ENCODE results near the genes MINAR2, HINT1, CDC42SE2 and P4HA2.

DNA sequence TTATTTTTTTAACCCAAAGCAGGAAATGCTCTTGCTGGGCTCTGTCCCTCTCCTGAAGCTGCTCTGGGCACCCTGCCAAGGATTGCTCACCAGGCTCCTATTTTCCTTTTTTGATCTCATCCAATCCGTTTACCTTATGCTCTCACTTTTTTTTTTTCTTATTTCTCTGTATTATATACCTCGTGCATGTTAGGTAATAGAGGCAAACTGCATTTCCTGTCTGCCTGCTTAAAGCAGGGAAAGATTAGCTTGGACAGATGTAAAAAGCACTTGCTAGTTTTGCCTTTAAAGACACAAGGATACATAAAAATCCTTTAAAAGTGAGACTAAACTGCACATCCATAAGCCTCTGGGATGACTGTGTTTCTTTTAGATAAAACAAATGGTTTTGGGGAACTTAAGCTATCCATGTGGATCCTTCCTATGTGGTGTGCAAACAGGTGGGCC, 124.1 kb upstream of the SLC12A2 start:
- RRBS, 2 experiments: no CpG with 5 or more reads among the region's 2 CpGs

DNA sequence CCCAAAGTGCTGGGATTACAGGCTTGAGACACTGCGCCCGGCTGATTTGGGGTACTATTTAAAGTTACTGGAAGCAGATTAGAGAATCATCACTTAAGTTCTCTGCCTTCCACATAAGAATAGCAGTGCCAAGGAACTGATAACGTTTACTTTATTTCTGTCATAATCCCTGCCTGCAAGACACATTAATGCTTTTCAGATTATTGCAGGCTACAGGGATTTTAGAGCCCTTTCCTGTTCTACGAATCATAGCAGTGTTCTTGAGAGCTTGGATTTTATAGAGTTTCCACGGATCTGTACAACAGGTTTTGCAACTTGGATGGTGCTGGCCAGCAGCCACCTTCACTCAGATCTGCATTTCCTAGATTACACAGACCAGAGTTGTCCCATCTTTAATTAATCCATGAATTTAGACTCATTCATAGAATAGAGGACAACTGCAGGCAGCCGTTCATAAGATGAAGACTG, 38.0 kb downstream of the SLC12A2 start:
- RRBS, 2 experiments: no CpG with 5 or more reads among the region's 6 CpGs

DNA sequence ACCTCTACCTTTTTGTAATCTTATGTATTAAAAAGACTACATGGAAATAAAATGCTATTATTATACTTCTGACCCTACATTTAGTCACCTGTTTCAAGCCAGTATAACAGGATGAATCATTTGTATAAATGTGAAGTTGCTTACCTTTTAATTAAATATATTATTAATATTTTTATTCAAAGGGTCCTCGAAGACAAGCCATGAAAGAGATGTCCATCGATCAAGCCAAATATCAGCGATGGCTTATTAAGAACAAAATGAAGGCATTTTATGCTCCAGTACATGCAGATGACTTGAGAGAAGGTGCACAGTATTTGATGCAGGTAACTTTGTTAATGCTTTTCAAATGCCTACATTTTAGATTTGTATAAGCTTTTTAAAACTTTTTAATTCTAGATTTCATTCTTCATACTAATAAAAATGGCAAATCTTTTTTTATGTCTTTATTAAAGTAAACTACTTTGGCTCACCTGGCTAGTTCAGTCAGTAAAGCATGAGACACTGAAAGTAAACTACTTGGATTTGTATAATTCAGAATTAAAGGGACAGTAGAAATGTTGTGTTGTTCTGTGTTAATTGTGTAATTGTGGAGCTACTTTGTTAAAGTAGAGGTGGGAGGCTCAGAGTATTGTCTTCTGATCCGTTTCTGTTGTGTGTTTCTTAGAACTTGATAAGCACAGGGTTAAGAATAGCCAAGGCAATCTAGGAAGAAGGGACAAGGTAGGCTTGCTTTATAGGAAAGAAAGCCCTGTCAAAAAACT, 78.1 kb downstream of the SLC12A2 start:
- RRBS, 2 experiments: no CpG with 5 or more reads among the region's 4 CpGs

- RRBS, 2 experiments: 2 to 3% methylated on average over 21 to 37 of the region's 51 CpGs
Measured at GRCh38 chr5:128537158-128537733, 799 bp downstream of the FBN2 start.

DNA sequence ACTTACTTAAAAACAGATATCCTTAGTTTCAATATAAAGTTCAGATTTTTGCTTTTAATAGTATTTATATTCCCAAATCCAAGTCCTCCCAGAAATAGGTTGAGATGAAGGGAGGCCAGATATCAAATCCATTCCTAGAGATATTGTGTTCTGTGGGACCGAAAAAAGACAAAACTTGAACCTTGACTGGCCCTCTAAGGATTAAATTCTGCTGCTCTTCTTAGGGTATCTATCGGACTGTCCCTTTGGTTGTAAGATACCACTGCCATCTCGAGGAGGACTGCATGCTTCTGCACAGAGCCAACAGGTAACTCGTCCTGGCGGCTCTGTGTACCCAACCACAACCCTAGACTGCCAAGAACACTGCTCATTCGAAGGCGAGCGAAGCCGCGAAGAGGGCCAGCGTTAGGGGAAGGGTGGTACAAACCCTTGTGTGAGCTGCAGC, 588 bp upstream of the ISOC1 start:
- RRBS, 2 experiments: no CpG with 5 or more reads among the region's 11 CpGs

GRCh38 chr5:129747883-129748407, at the start of gene MINAR2:
MINAR2 (plus strand) TSS chr5:129748094.
- RRBS, 2 experiments: no CpG with 5 or more reads among the region's 9 CpGs

DNA sequence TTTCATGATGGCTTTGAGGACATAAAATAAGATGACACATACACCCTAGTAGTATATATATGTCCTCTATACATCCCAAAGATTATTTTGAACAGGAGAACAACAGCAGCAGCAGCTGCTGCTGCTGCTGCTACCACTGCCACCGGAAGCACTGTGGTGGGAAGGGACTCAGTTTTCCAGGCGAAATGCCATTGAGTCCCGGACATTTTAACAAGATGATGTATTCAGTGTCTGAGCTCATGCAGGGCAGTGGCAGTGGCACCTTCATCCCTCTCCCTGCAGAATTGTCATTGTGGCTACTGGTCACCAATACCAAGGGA, 151.3 kb downstream of the CHSY3 start:
- RRBS, 2 experiments: 12 to 38% methylated on average over 1 of the region's 3 CpGs

GRCh38 chr5:131165140-131165606, at the start of gene HINT1:
HINT1 (minus strand) TSS chr5:131165256.
- RRBS, 2 experiments: 1% methylated on average over 10 of the region's 31 CpGs

- RRBS, 2 experiments: under 1 to 1% methylated on average over 27 of the region's 106 CpGs
Measured at GRCh38 chr5:131263419-131264547, at the start of gene CDC42SE2. CDC42SE2 (plus strand) TSS chr5:131264053.

DNA sequence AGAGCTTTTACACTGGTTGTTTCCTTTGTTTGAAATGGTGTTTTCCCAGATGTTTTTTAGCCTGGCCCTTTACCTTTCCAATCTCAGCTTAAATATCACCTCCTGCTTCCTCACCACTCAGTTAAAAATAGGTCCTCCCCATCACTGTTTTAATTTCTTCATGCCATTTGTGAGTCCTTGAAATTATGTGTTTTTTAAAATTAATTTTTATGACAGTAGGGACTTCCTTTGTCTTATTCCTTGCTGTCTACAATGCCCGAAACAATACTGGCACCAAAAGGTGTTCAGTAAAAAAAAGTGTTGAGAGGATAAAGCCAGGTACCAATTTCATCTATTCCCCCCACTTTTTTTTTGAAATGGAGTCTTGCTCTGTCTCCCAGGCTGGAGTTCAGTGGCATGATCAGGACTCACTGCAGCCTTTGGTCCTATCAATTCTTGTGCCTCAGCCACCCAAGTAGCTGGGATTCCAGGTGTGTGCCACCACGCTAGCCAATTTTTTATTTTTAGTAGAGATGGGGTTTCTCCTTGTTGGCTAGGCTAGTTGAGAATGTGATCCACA, 13.9 kb downstream of the CDC42SE2 start:
- RRBS, 2 experiments: no CpG with 5 or more reads among the region's 2 CpGs

DNA sequence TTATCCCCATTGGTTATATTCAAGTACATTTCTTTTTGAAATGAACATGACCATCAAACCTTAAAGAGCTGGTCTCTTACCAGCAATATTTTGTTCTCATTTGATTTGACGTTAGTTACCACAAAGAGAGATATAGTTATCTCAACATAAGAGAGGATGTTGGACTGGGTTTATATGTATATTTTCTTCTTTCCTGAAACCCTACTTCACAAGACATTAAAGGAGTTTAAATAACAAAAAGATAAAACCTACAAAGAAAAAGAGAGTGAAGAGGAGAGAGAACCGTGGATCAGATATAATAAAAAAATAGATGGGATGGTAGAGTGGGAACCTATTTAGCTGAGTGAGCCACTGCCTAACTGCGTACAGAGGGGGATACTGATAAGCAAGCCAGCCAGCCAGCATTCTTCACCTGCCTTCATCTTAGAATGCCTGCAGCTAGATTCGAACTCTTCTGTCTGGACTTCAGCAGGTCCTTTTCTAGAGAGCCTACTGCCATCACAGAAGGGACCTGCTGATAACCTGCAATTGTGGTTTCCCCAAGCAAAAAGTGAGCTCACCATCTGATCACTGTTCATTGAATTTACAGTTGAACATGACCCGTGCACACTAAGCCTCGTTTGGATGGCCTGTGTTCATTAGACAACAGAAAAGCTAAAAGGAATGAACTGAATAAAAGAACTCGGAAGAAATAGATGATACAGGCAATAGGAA, 109.3 kb downstream of the CDC42SE2 start:
- RRBS, 2 experiments: no CpG with 5 or more reads among the region's 7 CpGs

DNA sequence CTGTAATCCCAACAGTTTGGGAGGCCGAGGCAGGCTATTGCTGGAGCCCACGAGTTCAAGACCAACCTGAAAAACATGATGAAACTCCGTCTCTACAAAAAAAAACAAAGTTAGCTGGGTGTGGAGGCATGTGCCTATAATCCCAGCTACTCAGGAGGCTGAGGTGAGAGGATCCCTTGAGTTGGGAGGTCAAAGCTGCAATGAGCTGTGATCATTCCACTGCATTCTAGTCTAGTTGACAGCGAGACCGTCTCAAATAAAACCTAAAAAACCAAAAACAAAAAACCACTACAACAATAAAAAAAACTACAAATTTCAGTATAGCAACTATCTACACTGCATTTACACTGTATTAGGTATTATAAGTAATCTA, 97.2 kb downstream of the RAPGEF6 start:
- RRBS, 2 experiments: no CpG with 5 or more reads among the region's 5 CpGs

GRCh38 chr5:131671944-131672800, 37.1 kb upstream of the RAPGEF6 start:
- RRBS, 2 experiments: no CpG with 5 or more reads among the region's 4 CpGs

GRCh38 chr5:131810910-131811109, 14.0 kb upstream of the FNIP1 start:
- RRBS, 2 experiments: no CpG with 5 or more reads among the region's 2 CpGs

DNA sequence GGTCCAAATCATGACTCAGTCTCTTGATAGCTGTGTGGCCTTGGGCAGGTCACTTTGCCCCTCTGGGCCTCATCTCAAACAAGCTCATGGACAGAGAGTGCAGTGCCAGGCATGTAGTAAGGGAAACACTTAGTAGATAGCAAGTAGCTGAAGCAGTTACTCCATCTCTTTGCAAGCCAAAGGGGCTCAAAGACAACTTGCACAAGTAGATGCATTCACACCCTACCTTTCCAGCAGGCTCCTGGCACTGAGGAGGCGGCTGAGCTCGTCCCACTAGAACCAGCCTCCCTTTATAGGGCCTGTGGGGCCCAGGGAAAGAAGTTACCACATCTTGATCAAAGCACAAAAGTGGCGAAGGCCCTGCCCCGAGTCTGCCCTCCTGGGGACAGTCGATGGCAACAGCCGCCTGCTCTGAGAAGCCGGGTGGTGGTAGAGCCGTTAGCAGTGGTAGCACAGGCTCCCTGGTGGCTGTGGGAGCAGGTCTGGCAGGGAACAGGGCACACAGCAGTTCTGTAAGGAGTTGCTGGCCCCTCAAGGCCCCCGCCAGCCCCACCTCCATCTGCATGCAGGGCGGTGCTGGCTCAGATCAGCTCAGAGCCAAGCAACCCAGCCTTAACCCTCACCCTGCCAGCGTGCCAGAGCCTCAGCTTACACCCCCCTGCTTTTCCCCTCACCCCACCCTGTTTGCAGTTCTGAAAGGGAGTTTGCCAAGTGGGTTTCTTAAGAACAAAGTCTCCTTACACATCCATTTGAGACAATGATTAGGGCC, 12.1 kb downstream of the ACSL6 start:
- RRBS, 2 experiments: no CpG with 5 or more reads among the region's 11 CpGs

DNA sequence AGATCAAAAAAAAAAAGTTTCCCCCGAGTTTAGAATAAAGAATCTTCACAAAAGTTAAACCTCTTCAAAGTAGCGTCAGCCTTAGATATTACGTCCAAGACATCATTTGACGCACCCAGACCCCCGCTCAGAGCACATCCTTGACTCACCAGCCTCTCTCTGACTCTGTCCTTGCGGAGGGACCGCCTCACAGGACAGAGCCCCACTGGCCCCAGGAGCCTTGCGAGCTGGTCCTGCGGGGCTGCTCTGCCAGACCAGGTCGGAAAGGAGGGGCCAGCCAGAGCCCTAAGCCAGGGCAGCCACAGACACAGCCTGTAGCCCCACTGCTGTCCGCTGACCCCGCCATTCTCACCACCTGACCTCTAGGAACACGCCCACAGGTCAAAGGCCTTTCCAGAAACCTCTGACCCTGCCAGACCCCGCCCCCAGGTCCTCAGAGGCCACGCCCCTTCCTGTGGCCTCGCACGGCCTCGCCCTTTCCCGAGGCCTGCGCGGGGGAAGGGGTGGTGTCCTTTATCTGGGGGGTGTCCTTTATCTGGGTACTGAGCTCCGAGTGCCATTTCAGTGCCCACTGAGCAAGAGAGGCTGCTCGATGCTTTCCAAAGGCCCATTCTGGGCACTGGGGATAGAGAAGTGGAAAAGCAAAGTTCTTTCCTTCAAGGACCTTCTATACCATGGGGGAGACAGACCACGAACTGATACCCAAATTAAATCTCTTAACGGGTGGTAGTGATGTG, 46.7 kb downstream of the P4HA2 start:
- RRBS, 2 experiments: no CpG with 5 or more reads among the region's 25 CpGs

DNA sequence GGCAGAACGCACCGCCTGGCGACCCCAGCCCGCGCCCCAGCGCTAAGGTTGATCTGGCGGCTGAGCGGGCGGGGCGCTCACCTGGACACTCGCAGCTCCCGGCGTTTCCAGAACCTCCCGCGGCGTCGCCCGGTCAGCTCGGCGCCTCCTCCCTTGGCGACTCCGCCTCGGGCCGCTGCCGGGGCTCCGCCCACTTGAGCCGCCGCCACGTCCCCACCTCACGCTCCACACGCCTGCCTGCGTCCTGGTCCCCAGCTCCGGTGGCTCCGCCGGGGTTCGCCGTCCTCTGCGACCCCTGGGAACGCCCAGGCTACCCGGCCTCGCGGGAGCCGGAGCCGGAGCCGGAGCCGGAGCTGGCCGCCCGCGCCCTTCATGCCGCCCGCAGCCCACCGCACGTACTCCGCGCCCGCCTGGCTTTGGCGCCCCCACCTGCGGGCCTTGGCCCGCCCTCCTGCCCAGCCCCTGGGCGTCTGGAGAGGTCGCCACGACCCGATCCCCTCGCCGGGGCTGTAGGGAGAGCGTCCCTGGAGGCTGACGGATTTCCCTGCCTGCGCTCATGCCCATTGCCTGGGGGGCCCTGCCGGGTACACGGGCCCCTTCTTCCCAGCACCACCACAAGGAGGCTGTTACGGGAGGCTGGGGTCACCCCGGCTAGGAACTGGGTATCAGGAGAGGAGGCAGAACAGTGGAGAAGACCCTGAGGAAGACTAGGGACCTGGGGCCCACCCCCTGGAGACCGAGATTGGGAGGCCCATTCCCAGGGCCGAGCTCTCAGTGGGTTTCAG, at the start of gene P4HA2:
Gene P4HA2, minus strand, starts transcription at position 145 of the 785 bp plus-strand sequence.
- RRBS, 2 experiments: 15% methylated on average over 29 of the region's 74 CpGs

- RRBS, 2 experiments: no CpG with 5 or more reads among the region's 21 CpGs
Measured at GRCh38 chr5:132228494-132229212, 1.0 kb upstream of the P4HA2 start.

DNA sequence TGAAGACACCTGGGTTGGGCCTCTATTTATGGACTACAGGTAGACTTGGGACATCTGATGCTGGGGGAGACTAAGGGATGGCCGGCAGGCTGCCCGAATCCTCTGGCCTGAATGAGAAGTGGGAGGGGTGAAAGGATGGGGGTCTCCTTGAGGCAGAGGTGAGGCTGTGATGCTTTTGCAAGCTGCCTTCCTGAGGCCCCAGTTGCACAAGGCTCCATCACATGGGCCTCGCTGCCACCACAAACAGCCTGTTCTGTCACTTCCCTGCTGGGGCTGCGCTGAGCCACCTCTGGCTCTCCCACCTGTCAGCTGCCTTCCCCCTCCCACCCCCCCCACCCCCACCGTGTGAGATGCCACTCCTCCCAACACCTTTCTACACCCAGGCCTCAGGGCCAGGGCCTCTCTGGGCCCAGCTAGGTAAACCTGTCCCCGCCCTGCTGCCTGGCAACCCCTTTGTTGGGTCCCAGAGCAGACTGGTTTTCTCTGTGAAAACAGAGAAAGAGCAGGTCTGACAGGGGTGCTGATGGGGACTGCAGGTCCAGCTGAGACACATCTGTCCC, 4.5 kb upstream of the PDLIM4 start:
- RRBS, 2 experiments: no CpG with 5 or more reads among the region's 6 CpGs